Foreskin keratinocyte (primary cell): ENCODE measurements around a stretch of chr2.

DNA sequence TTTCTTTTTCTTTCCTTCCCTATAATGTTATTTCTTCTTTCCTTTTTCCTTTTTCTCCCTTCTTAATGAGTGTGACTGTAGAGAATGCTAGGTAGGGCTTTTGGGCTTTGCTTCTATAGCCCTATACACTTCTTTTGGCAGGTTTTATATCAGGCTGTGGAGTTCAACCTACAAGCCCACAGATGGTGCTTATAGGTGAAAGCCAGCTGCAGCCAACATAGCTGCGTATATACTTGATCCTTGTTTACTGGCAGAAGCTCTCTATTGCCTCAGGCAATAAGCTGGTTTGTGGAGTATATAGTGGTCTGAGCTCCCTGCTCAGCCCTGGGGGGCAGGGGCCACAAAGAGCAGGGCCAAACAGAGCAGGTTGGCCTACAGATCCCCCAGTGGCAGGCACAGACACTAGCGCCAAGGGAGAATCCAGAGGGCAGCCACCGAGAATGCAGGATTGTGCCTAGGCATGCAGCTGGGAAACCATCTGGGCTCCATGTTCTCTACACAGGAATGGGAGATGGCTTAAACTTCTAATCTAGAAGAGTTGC is 49.3 kb downstream of the MBOAT2 start:
- RAMPAGE, total RNA: no peak

DNA sequence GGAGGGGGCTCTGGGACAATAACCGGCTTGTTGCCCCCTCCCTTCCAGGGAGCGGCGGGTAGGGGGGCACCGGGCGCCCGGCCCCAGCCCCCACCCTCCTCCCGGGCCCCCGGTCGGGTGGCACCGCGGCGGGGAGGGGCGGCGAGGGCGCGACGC is 247 bp downstream of the MBOAT2 start:
- RAMPAGE, total RNA: no peak

GRCh38 chr2:9329246-9329764 is 94.0 kb downstream of the ITGB1BP1 start:
- RAMPAGE, total RNA: no peak

DNA sequence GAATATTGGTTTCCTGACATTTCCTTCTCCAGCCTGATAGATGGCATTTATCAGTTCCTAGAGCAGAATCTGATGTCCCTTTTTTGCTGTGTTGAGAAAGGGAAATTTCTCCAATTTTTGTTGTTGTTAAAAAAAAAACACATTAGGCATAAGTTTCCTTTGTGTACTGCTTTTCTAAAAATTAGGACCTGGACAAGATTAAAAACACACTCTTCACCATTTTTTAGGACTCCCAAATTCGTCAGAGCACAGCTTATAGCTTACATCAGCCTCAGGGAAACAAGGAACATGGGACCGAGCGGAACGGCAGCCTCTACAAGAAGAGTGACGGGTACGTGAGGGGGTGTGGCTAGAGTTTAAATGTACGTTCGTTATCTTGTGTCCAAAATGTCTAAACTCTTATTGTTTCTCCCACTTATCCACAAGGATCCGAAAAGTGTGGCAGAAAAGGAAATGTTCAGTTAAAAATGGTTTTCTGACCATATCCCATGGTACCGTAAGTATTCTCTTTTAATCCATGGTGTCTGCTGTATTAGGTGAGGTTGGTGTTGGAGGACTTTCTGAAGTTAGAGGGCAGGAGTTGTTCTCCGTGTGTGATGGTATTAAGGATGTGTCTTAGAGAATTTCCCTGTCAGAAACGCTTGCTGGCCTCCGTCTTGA is 78.9 kb downstream of the ITGB1BP1 start:
- RAMPAGE, total RNA: no peak

DNA sequence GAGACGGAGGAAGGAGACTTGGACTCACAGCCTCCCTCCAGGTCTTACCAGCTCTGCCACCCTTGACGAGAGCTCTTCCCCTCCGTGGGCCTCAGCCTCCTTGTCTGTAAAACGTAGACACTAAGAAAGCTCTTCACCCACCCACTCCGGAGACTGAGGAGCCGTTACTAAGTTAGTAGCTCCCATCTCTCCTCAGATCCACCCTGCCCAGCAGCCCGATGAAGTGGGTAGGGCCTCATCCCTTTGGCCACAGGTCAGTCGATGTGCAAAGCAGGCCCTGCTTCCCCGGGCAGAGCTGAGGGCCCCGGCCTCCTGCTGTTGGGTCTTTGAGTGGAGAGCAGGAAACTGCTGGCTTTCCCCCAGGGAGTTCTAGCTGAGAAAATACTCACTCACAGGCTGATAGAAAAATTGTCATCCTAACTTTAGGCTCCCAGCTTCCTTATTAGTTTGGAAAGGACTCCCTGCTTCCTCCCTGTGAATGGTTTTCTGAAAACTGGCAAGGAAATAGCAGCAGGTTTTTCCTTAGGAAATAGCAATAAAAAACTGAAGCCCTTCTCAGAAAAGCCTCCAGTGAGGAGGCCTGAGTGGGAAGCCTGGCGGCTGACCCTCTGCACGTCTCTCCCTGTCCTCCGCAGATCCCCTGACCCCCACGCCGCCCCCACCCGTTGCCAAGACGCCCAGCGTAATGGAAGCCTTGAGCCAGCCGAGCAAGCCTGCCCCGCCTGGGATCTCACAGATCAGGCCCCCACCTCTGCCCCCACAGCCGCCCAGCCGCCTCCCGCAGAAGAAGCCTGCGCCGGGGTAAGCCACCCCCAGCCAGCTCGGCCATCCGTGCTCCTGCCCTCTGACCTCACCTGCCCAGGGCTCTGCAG is 30.2 kb downstream of the ITGB1BP1 start:
- RAMPAGE, total RNA: no peak

- RAMPAGE, total RNA: no peak
These were observed 1.2 kb downstream of the ITGB1BP1 start for GRCh38 chr2:9422204-9422434.

DNA sequence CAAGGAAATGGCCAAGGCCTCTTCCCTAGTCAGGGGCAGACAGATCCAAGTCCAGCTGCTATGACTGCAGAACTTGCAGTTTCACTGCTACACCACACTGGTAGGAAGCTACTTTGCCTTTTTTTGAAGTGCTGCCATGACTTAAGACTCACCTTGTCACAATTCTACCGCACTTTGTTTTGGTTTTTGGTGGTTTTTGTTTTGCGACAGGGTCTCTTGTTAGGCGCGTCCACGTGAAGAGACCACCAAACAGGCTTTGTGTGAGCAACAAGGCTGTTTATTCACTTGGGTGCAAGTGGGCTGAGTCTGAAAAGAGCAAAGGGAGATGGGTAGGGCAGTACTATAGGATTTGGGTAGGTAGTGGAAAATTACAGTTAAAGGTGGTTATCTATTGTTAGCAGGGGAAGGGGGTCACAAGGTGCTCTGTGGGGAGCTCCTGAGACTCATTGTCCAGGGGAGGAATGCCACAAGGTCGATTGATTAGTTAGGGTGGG is 2.0 kb downstream of the IAH1 start:
- RAMPAGE, total RNA: no peak

DNA sequence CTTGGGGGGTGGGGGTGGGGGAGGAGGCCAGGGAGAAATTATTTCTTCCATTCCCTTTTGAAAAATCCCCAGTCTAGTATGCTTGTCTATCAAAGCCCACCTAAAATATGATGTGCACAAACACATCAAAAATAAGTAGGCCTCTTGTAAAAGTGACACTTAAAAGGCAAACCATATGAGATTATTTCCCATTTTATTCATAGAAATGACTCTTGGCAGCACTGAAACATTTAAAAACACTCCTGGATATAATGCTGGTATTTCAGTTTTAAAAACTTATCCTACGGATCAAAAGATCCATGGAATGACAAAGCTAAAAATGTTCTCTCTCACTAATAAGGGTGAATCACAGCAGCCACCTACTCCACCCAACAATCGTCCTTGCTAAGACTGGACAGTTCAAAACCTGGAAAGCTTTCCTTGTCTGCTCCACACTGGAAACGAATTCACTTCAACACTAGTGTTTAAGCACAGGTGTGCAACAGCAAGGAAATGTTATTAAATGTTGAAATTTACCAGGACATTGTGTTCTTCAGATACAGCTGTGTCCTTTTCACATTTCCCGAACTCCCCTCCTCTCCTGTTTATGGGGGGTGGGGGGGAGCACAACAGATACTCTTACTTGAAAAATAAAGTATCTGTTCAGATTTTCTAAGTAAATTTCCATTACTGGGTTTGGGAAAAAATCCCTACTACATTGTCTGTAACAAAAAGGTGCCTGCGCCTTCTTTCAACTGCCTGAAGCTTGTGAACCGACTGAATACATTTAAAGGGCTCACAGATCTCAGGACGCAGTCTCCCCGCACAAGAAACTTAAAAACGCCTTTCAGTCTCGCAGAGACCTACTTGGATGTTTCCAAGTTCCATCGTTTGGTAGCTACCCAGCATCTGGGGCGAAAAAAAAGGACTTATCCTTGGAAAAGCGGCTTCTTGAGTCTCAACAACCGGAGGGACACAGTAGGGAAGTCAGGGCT is 1.5 kb downstream of the YWHAQ start:
- RAMPAGE, total RNA: no peak

DNA sequence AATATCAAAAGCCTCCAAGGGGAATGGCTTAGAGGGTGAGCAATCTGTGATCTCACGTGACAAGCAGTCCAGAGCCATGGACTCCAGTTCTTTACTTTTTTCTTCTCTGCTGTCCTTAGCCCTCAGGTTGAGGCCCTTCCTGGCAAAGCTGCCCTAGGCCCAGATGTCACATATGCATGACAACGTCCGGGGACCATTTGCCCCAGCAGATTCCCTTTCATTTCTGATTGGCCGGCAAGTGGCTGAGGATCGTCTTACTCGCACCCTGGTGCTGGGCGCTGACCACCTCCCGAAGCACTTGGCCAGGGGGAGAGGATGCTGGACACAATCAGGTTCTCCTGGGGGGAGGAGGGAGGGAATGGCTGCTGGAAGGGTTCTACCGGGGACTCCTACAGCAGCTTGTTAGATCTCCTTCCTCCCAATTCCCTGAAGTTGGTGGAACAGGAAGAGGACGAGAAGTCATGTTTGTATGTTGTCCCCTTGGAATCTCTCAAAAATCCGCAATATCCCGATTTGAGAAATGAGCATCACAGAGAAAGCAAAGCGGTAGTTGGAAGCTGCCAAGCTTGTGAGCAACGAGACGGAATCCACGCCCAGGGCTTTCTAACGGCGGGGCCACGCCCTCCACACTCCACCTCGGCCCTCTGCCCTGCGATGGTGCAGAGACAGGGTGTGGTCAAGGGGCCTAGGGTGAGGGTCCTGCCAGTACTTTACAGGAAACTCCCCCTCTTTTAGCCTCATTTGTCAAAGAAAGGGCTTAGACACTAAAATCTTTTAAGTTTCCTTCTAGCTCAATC is 61.8 kb upstream of the YWHAQ start:
- RAMPAGE, total RNA: no peak

DNA sequence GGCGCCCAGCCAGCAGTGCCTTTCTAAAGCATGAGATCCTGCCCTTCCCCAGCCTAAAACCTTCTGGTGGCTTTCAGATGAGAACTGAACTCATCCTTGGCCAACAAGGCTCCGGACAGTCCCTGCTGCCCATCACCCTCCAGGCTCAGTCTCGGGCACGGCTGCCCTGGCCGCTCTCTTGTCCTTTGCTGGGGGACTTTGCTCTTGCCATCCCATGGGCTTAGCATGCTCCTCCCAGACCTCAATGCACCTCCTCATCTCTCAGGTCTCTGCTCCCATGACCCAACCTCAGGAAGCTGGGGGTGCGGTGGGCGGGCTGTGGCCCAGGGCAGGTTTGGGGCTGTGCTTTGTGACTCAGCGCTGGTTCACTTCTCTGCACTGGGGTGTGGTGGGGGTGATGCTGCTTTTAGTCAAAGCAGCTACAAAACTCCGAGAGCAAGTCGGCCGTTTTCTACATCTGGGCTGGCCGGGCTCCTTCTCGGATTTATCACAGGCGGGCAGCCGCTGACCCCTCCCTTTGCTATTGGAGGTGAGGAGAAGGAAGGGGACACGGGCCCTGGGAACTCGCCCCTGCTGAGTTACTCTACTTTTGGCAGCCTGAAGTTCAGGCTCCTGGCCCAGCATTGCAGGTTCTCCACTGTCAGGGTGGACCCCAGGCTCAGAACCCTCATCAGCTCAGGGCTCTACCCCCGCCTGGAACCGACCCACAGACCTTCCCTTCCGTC is 90.7 kb upstream of the TAF1B start:
- RAMPAGE, total RNA: no peak

GRCh38 chr2:9797607-9798676 is 45.3 kb upstream of the TAF1B start:
- RAMPAGE, total RNA: no peak

DNA sequence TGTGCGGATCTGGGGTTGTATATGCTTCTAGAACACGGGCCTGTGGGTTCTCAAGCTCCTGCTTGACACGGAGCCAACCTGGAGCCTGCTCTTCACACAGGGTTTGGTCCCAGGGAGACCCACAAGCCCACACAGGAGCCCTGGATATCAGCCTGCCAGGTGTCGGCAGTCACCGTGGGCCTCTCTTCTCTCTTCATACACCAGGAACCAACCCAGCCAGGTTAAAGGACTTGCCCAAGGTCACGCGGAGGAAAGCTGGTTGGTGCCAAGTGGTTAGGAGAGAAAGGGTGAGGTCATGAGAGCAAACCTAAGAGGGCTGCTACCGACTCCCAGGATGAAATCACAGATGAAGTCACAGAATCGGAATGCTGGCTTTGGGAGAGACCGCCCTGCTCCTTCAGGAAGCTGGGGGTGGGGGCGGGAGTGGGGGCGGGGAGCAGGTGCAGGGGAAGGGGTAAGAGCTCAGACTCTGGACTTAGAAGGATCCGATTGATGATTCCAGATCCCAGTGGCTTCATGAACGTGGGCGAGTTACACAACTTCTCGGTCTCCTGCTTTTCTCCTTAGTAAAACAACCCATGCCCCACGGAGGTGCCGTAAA is 23.2 kb upstream of the TAF1B start:
- RAMPAGE, total RNA: no peak

- RAMPAGE, total RNA: no peak
These were observed 7.0 kb upstream of the GRHL1 start for GRCh38 chr2:9944496-9944919.

- RAMPAGE, total RNA: no peak
These were observed 850 bp downstream of the KLF11 start for GRCh38 chr2:10044120-10044679.

DNA sequence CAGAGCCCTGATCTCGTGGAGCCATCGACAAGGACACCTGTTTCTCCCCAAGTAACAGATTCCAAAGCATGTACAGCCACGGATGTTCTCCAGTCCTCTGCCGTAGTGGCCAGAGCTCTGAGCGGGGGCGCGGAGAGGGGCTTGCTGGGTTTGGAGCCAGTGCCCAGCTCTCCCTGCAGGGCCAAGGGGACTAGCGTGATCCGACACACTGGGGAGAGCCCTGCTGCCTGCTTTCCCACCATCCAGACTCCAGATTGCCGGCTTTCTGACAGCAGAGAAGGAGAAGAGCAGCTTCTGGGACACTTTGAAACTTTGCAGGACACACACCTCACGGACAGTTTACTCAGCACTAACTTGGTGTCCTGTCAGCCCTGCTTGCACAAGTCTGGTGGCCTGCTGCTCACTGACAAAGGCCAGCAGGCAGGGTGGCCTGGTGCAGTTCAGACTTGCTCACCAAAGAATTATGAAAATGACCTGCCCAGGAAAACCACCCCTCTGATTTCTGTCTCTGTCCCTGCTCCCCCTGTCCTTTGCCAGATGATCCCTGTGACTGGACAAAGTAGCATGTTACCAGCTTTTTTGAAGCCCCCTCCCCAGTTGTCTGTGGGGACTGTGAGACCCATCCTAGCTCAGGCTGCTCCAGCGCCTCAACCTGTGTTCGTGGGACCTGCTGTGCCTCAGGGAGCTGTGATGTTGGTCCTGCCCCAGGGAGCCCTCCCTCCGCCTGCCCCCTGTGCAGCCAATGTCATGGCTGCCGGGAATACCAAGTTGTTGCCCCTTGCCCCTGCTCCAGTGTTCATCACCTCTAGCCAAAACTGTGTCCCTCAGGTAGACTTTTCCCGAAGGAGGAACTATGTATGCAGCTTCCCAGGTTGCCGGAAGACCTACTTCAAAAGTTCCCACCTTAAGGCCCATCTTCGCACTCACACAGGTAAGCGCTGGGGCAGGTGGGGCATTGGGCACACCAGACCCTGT is 4.6 kb downstream of the KLF11 start:
- RAMPAGE, total RNA: no peak

DNA sequence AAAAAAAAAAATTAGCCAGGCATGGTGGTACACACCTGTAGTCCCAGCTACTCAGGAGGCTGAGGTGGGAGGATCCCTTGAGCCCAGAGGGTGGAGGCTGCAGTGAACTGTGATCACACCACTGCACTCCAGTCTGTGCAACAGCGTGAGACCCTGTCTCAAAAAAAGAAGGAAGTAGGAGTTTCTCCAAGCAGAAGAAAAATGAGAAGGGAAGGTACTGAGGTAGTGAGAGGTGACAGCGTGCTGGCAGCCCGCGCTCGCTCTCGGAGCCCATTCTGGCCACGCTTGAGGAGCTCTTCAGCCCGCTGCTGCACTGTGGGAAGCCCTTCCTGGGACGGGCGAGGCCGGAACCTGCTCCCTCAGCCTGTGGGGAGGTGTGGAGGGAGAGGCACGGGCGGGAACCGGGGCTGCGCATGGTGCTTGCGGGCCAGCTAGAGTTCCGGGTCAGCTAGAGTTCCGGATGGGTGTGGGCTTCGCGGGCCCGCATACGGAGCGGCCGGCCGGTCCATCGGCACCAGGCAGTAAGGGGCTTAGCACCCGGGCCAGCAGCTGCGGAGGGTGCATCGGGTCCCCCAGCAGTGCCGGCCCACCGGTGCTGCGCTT is 10.9 kb upstream of the CYS1 start:
- RAMPAGE, total RNA: no peak

- RAMPAGE, total RNA: no peak
These were observed 4.8 kb upstream of the HPCAL1 start for GRCh38 chr2:10297995-10298261.

DNA sequence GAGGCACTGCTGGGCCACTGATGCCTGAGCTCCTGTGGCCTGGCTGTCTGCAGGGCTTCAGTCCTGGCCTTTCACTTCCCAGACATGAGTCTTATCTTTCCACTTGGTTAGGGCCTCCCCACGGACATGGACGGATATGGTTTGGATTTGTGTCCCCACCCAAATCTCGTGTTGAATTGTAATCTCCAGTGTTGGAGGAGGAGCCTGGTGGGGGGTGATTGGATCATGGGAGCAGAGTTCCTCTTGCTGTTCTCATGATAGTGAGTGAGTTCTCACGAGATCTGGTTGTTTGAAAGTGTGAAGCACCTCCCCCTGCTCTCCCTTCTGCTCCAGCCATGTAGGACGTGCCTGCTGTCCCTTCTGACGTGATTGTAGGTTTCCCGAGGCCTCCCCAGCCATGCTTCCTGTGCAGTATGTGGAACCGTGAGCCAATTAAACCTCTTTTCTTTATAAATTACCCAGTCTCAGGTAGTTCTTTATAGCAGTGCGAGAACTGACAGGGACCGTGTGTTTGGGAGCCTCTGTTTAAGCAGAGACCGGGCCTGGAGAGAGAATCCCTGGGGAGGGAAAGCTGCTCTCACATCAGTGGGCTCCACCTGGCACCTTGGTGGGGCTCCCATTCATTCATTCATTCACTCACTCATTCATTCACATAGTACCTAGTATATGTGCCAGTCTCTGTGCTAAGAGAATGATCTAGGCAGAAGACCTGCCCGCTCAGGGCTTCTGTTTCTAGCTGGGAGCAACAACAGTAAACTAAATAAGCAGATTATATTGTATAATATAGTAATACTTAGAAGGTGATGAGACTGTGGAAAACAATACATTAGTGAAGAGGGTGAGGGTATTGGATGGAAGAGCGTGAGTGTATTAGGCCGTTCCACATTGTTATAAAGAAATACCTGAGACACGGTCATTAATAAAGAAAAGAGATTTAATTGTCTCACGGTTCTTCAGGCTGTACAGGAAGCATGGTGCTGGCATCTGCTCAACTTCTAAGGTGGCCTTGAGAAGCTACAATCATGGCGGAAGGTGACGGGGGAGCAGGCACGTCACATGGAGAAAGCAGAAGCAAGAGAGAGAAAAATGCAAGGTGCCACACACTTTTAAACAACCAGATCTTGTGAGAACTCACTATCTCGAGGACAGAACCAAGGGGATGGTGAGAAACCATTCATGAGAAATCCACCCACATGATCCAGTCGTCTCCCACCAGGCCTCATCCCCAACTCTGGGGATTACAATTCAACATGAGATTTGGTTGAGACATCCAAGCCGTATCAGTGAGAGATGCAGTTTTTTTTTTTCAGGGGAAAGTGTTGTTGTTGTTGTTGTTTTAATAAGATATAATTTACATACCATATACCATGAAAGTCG is 17.9 kb downstream of the HPCAL1 start:
- RAMPAGE, total RNA: no peak

DNA sequence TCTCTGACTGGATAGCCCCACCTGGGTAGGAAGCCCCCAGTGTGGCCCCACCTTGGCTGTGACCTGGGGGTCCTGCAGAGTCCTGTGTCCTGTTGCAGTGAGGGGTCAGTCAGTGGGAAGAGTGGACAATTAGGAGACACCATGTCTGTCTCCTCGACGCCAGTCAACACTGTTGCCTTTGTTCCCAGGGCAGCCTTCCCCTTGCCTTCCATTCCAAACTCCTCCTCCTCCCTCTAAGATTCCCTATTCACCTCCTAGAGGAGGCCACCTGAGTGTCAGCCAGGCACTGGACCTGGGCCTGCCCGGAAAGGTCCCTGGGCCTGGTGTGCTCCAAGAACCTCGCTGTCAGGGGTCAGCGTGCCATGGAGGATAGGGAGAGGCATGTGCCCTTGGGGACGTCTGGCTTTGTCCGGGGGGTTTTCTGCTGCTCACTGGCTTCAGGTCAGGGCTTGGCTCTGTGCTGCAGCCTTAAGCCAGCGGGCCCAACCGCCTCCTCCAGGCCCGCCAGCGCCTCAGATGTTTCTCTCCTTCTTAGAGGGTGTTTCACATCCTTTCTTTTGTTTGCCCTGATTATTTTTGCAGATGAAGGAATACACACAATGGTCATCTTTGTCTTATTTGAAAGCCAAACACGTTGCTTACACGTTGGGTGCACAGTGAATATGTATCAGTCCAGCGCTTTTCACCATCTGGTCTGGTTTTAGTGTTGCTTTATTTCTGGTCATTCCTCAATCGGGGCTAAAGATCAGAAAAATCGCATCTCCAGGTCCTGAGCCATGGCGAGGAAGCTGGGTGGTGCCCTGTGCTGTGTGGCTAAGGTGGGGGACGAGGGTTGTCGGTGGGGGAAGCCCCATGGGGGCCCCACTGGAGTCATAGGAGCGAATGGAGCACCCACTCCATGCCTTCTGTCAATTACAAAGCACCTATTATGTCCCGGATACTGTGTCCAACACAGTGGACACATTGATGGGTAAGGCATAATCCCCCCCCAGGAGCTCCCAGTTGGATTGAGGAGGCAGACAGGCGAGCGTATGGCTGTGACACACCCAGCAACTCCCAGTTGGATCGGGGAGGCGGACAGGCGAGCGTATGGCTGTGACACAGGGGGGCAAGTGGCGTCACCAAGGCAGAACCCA is 69.1 kb downstream of the HPCAL1 start:
- RAMPAGE, total RNA: no peak

DNA sequence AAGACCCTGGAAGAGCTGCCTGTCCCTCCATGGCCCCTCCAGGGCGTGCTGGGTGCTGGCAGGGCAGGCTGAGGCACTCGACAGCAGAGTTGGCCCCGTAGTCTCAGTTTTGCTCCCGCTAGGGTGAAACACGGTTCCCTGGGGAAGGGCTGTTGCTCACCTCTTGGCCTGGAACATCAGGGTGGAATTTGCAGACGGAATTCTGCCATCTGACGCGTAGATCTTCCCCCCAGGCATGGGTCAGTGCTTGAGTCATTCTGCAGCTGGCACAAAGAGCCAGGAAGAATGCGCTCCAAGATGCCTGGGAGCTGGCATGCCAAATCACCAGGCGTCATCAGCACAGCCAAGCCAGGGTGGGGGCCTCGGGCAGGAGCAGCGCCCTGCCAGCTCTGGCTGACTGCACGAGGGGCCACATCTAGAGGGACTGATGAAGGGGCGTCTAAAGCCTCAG is 42.7 kb downstream of the ODC1 start:
- RAMPAGE, total RNA: no peak